Epithelial cell of alveolus of lung (primary cell): ENCODE measurements around the gene SULT1A1.

- RAMPAGE, long total RNA = no peak
- RRBS = no CpG with 5 or more reads among the region's 10 CpGs
Observed at GRCh38 chr16:24255310-24255687, 836 bp upstream of the CACNG3 start.

DNA sequence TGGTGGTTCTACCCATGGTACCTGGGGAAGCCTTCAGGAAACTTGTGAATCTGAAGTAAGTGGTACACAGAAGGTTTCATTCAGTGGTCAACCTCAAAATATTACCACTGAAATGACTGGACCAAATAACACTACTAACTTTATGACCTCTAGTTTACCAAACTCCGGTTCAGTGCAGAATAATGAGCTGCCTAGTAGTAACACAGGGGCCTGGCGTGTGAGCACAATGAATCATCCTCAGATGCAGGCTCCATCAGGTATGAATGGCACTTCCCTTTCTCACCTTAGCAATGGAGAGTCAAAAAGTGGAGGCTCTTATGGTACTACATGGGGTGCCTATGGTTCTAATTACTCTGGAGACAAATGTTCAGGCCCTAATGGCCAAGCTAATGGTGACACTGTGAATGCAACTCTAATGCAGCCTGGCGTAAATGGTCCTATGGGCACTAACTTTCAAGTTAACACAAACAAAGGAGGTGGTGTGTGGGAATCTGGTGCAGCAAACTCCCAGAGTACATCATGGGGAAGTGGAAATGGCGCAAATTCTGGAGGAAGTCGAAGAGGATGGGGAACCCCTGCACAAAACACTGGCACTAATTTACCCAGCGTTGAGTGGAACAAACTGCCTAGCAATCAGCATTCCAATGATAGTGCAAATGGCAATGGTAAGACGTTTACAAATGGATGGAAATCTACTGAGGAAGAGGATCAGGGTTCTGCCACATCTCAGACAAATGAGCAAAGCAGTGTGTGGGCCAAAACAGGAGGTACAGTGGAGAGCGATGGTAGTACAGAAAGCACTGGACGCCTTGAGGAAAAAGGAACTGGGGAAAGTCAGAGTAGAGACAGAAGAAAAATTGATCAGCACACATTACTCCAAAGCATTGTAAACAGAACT is 55.6 kb upstream of the SLC5A11 start:
- RAMPAGE, long total RNA = no peak
- RRBS = no CpG with 5 or more reads among the region's 9 CpGs

GRCh38 chr16:24853834-24854293 is 8.1 kb downstream of the SLC5A11 start:
- RAMPAGE, long total RNA = no peak
- RRBS = no CpG with 5 or more reads among the region's 18 CpGs

- RAMPAGE, long total RNA = no peak
- RRBS = no CpG with 5 or more reads among the region's 16 CpGs
Observed at GRCh38 chr16:24958020-24959196, 56.8 kb downstream of the ARHGAP17 start.

DNA sequence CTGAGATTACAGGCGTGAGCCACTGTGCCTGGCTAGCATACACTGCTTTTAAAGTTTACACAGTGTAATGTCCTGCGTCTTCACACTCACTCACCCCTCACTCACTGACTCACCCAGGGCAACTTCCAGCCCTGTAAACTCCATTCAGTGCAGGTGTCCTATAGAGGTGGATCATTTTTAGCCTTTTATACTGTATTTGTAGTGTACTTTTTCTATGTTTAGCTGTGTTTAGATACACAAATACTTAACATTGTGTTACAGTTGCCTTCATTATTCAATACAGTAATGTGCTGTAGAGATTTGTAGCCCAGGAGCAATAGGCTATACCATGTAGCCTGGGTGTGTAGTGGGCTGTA is 35.2 kb upstream of the ARHGAP17 start:
- RAMPAGE, long total RNA = no peak
- RRBS = no CpG with 5 or more reads among the region's 2 CpGs

DNA sequence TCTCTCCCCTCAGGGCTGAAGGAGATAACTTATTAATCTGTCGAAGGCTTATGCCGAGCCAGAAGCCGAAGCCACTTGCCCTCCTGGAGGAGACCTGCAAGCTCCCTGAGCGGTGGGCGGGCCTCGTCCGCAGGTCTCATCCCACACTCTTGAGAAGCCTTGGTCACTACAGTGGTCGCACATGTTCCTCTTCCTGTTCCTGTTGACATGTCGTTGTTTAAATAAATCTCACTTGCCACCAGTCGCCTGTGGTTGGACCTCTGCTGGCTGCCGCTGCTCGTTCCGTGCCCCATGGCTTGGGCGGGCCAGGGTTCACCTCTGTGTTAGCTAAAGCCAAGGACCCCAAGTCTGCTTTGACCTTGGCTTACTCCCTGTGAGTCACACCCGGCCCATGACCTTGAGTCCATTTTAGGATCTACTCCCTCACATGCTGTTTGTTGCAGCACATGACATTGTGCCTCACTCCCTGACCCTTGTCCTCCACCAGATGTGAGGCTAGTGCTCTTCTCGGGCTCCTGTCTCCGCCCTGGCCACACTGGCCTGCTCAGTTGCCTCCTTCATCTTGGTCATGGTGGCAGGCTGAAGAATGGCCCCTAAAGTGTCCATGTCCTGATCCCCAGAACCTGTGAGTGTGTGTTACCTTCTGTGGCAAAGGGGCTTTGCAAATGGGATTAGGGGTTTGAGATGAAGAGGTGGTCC is 38.6 kb upstream of the AQP8 start:
- RAMPAGE, long total RNA = no peak
- RRBS = no CpG with 5 or more reads among the region's 17 CpGs

- RAMPAGE, long total RNA = no peak
- RRBS = no CpG with 5 or more reads among the region's 12 CpGs
Observed at GRCh38 chr16:25256948-25257307, 717 bp downstream of the ZKSCAN2 start.

DNA sequence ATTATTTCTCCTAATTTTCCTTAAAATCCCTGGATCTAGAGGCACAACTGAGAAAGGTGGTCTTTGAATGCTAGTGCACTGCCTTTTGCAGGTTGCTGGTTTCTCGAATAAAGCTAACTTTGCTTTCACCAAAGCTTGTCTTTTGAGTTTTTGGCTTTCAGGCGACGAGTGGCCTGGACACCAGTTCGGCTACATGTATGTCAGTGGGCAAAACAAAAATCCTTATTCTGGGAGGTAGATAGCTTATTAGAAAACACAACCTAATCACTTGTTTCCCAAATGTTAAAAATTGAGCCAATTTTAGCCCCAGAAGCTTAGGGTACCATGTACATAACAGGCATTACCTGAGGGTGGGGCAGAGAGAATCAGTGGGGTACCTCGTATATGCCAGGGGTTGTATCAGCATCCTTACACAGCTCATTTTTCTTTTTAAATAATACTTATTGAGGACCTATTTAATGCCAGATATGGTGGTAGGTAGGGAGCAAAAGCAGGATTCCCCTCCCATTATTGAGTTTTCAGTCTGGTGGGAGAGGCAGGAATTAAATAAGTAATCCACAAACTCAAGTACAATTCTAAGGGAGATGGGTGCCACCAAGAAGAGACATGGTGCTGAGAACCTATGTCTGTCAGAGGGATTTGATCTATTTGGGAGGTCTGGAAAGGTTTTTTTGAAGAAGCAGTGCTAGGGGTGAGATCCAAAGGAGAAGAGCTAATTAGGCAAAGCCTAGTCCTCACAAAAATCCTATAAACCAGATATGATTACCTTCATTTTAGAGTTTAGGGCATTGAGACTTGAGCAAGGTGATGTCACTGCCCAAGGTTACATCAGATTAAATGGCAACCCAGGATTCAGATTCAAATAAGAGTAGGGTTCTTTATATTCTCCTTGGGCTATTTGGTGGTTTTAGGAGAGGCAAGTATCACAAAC is 3.6 kb upstream of the ZKSCAN2 start:
- RAMPAGE, long total RNA = no peak
- RRBS = no CpG with 5 or more reads among the region's 5 CpGs

GRCh38 chr16:26598310-26598870 is 468.3 kb upstream of the C16orf82 start:
- RAMPAGE, long total RNA = no peak
- RRBS = no CpG with 5 or more reads among the region's 4 CpGs

DNA sequence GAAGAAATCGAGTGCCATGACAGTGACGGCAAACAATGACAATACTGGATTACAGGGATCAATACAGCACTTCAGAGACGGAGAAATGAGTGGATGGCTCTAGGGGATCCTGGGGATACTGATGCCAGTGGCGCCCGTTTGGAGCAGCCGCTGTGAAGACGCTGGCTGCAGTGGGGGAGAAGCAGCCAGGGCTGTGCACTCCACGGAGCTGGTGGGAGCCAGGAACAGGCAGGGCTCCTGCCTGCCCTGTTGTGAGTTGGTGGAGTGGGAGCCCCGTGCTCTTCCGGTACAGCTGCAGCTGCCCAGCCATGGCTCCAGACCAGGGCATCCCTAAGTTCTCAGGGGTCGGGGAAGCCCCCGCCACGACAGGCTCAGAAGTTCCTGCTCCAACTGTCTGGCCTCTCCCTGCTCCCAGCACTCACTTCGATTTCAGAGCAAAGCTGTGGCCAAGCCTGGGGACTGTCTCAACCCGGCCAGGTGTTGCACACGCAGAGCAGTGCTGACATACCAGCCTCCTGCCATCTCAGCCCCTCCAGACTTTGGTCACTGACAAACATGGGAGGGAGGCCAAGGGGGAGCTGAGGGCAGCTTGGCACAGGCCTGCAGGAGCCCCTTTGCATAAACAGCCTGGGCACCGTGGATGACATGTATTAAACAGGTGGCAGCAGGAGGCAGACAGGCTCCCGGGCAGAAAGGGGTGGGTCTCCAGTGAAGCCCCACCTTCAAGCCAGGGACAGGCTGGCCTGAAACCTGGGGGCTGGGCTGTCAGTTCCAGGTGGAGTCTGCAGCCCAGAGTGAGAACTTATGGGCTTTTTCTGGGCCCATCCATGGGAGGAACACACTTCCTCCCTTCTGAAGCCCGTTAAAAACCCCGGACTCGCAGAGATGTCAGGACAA is 13.9 kb upstream of the KDM8 start:
- RAMPAGE, long total RNA = no peak
- RRBS = no CpG with 5 or more reads among the region's 21 CpGs

DNA sequence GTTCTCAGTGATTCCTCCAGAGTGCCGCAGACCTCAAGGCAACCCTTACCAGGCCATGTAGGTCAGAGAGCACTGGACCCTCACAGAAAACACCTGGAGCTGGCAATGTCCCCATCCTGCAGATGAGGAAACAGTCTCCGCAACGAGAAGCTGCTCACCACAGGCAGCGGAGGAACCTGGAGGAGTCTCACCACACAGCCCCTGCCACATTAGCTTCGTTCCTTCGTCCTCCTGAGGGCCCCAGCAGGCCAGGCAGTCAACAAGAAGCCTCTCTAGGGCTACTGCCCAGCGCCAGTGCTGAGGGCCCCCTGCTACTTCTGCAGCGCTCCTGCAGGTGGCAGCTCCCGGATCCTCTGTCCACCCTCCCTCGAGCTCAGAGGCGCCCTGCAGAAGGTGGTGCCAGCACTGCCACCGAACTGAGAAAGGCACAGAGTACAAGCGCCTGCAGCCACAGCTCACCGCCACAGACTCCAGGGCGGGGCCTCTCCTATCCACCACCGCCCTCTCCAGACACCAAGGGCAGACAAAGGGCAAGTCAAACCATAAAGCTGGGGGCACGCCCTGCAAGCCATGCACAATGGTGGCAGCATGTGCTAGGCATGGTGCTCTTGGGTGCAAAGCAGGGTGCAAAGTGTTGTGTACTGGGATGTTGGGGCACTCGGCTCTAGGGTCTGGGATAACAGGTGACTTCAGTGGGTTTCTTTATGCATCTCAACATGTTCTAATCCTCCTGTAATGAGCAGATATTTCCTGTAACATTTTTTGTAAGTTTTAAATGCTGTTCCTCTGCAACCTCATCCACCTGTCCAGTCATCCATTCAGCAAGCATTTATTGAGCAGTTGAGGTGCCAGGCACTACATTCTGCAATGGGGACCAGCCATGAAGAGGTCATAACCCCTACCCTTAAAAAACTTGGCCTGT is 27.4 kb downstream of the KDM8 start:
- RAMPAGE, long total RNA = no peak
- RRBS = no CpG with 5 or more reads among the region's 18 CpGs

GRCh38 chr16:27258066-27258796 is 10.3 kb downstream of the NSMCE1 start:
- RAMPAGE, long total RNA = no peak
- RRBS = no CpG with 5 or more reads among the region's 5 CpGs

GRCh38 chr16:27267199-27267594 is 1.4 kb downstream of the NSMCE1 start:
- RAMPAGE, long total RNA = no peak
- RRBS = no CpG with 5 or more reads among the region's 5 CpGs

GRCh38 chr16:27285800-27286798 is 17.5 kb upstream of the NSMCE1 start:
- RAMPAGE, long total RNA = no peak
- RRBS = no CpG with 5 or more reads among the region's 10 CpGs

GRCh38 chr16:27364321-27365081 is 37.5 kb upstream of the IL21R start:
- RAMPAGE, long total RNA = no peak
- RRBS = no CpG with 5 or more reads among the region's 6 CpGs

DNA sequence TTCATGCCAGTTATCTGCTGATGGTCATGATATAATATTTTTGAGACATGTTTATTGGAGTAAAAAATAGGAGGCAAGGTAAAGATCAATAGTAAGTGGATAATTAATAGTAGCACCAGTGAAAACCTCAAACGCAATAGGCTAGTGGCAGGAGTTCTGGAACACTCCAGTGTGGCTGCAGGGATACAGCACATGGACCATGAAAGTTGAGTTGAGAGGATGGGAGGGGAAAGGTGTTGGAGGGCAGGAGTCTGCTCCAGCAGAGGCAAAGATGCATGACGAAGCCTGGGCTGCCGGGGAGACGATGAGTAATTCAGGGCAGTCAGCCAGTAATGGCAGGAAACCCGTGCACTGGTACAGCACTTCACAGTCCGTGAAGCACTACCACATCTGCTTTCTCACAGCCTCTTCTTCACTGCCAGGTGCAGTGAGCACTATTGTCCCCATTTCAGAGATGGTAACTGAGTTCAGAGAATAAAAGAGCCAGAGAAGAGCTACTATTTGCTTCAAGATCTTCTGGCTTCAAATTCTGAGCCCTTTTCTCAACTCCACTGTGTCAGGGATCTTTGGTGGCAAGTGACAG is 24.4 kb downstream of the IL21R start:
- RAMPAGE, long total RNA = no peak
- RRBS = no CpG with 5 or more reads among the region's 6 CpGs

DNA sequence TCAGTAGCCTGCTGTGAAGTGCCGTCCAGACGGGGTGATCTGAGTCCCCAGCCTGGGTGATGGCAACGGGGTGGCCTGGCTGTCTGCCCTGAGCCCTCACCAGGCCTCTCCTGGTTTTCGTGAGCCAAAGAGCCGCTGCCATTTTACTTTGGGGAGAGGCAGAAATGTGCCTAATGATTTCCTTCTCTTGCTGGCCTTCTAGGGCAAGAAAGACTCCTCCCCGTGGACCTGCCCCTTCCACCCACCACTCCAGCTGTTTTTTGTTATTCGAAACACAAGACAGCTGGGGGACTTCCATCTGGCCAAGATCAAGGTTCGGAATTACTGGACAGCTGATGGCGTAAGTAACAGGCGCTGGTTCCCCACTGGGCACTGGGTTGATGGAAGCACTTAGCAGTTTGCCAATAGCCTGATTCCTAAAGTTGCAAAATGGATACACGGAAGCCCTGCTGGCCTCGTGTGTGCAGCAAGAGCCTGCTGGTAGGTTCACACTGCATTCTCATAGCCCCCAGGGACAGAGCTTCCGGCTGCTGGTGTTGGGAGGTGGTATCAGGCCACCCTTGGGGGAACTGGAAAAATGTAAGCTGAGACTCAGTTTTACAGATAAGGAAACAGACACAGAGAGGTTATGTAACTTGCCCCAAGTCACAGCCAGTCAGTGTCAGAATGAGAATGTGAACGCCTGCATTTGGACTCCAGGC is 171.6 kb downstream of the KATNIP start:
- RAMPAGE, long total RNA = no peak
- RRBS = no CpG with 5 or more reads among the region's 14 CpGs

DNA sequence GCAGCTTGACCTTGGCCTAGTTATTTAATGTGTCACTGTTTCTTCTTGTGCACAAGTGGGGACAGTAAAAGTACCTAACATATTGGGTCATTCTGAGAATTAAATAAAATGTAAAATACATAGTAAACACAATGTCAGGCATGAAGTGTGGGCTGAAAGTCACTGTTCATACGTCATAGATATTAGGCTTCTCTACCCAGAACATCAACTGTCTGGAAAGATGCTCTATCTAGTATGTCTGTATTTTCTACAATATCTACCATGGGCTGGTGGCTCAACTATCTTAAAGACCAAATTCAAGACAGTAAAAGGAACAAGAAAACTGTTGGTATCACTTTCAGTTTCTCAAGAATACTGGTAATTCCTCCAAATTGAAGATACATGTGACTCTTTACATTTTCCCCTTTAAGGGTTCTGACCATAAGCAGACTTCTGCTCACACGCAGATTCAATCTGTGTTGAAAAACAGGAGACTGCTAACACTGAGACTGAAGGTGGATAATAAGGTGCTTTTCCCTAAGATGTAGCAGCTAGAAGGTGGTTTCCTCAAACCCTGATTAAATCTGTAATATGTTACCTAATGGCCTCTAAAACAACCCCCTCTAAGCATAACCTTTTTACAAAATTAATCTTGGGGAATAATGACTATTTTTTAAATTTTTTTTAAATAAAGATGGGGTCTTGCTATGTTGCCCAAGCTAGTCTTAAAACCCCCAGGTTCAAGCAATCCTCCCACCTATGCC is 24.1 kb downstream of the XPO6 start:
- RAMPAGE, long total RNA = no peak
- RRBS = no CpG with 5 or more reads among the region's 2 CpGs

GRCh38 chr16:28609865-28610557 is at the start of gene SULT1A1:
Gene SULT1A1 (minus strand): TSS chr16:28610044.
- RAMPAGE, long total RNA = no peak
- RRBS = no CpG with 5 or more reads among the region's 9 CpGs

- RAMPAGE, long total RNA = no peak
- RRBS = no CpG with 5 or more reads among the region's 18 CpGs
Observed at GRCh38 chr16:28825950-28827290, 3.6 kb downstream of the ATXN2L start.